Epithelial cell of esophagus (primary cell): ENCODE measurements around a stretch of chr5.

- RRBS: 49% methylated on average over 5 of the region's 19 CpGs
Measured at GRCh38 chr5:71850718-71851328, 131.7 kb downstream of the CARTPT start.

DNA sequence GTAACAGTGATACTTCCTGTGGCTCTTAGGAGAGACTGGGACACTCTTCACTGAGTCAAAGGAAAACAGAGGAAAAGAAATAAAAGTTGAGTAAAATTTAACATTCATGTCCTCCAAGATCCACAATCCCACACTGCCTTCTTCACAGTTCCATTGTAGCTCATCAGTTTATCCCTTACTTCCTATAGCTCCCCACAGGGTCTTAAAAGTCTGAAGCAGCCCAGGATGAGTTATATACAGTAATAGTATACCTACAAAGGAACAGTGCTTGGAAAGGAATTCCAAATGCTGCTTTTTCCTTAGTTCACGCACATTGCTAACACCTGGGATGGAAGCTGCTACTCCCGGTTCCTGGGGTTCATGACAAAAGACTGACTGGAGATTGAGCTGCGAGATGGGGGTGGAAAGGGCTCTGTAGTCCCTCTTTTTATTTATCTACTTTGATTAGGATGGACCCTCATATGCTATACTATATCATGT is 81.4 kb downstream of the MRPS27 start:
- RRBS: no CpG with 5 or more reads among the region's 3 CpGs

DNA sequence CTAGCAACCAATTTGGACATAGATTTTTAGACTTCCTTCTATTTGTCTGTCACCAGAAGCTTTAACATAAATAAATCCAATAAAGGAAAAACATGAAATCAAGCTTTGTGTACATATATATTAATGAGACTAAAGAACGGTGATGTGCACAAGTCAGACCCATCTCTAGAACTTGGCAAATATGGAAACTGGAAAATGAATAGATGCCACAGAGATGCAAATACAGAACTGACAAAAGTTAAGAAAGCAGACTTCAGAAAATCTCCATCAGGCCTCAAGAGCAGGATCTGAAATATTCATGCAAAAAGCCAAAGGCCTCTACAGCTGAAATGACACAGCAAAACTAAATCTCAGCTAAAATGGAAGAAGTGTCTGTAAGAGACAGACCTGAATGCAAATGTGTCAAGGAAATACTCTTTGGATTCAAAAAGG is 14.9 kb downstream of the MRPS27 start:
- RRBS: no CpG with 5 or more reads among the region's 1 CpG

- RRBS: no CpG with 5 or more reads among the region's 8 CpGs
Measured at GRCh38 chr5:72504850-72505437, 2.3 kb downstream of the ZNF366 start.

DNA sequence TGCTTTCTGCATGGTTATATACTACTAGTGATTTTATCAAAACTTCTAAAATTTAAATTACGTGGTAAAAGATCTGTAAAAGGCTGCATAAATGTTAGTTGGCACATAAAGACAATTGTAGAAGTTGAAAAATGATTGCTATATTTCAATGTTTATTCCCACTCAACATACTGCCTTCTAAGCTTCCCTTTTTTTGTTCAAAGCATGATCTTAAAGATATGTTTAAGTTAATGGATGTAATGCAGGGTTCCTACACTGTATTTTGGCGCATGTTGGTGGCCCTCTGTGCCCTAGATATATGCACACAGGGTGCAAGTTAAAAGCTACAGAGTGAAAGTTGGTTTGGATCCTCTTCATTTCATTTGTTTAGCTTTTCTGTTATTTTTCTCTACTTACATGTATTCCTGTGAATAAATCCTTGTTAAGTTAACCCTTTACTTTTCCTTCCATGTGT is 45.9 kb upstream of the FCHO2 start:
- RRBS: no CpG with 5 or more reads among the region's 2 CpGs

DNA sequence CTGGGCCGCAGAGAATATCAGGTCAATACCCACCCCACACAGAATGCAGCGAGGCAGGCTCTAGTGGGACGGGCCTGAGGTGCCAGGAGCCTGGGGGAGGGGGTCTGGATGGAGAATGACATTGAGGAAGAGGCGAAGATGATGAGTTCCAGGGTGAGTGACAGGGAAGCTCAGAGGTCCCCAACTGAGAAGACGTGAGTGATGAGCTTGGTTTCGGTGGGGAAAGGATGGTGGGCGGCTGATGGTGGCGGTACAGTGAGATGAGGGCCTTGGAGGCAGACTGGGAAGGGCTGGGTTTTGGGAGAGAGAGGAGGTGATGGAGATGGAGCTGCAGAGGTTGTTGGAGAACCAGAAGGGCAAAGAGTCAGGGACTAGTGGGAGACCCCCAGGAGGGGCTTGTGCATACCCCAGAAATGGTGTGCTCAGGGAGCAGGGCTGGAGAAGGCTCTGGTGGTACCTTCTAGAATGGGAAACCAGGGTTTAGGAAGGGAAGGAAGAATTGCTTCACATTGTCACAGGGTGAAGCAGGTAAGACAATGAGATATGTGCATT is 9.6 kb downstream of the TMEM171 start:
- RRBS: no CpG with 5 or more reads among the region's 8 CpGs

DNA sequence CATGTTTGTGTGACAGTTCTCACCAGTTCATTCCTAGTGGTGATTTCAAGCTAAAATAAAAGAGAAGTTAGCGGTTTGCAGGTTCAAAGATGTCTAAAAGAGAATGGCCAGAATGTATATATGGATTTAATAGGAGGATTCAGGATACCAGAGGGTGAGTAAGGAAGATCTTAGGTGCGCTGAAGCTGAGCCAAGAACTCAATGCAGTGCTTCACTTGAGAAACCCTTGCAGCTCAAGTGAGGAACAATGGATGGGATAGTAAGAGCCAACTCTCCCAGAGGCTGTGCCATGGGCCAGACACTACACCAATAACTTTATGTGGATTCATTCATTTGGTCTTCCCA is 73.7 kb downstream of the TMEM174 start:
- RRBS: no CpG with 5 or more reads among the region's 2 CpGs

- RRBS: 0% methylated on average over 6 of the region's 22 CpGs
Measured at GRCh38 chr5:73303221-73303495, 130.2 kb downstream of the TMEM174 start.

- RRBS: no CpG with 5 or more reads among the region's 1 CpG
Measured at GRCh38 chr5:73496815-73497418, 1.3 kb upstream of the BTF3 start.

DNA sequence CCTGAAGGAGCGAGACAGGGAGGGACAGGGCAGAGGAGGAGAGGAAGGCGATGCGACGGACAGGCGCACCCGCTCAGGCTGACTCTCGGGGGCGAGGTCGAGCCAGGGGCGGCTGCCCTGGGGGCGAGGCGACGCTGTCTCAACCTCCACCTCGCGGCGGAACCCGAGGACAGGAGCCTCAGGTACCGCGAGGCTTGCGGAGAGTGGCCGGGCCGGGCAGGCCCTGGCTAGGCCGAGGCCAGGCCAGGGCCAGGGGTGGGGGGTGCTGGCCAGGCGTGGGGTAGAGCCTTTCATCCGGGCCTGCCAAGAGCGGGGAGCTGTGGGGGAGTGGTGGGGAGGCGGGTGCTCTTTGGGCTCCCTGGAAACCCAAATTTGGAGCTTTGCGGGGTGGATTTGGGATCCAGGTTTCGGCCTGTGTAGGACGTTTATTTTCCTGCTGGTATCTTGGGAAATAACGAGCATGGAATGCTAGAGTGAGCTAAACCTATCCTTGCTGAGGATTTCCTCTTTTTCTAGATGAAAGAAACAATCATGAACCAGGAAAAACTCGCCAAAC is 454 bp downstream of the BTF3 start:
- RRBS: 3% methylated on average over 4 of the region's 32 CpGs

DNA sequence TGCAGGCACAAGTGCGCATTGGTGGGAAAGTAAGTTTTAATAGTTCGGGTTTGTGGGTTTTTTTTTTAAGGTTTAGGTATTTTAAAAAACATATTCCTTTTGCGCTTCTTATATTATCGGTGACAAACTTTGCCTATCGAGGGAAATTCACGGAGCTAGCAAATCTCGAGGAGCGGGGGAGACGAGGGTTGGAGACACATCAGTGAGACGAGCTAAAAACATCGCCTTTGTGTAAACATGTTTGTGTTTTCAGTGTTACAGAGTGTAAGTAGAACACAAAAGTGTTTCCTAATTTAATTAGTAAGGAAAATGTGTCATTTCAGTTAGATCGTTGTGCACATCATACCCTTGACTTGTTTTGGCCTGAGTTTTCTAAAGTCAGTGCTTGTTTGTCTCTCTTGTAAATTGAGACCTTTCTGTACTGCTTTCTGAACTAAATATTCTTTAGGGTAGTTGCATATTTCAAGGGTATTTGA is 970 bp downstream of the BTF3 start:
- RRBS: no CpG with 5 or more reads among the region's 12 CpGs

DNA sequence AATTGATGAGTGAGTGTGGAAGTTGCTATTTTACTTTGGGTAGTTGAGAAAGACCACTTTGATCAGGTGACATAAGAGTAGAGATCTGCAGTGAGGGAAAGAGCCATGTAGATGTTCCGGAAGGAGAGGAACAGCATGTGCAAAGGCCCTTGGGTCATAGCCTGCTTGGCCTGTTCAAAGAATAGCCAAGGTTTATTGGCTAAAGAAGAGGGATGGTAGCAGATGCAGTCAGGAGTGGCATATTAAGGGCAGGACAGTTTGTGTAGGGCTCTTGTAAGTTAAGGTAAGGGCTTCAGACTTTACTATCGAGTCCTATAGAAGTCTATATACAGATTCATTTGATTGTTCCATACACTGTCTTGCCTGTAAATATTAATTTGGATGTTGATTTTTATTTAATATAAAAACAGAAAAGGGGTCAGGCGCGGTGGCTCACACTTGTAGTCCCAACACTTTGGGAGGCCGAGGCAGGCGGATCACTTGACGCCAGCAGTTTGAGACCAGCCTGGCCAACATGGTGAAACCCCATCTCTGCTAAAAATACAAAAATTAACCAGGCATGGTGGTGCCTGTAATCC is 3.3 kb downstream of the BTF3 start:
- RRBS: no CpG with 5 or more reads among the region's 7 CpGs

DNA sequence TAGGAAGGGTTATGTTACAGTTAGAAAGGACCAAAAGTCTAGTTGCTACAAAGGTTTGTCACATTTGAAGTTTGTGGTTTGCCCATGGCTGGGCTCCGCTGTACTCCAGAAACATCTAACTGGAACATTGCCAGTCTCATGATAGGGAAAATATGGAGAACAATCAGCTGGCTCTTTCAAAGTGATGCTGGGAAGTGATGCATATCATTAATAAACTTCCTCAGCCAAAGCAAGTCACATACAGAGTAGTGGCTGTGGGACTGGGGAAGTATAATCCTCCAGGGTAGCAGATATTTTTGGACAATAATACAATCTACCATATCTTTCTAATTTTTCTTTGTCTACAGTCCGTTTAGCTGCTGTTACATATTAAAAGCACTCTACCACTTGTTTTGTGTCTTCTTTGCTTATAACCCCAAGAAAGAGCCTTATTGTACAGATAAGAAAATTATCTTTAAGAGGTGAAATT is 8.9 kb downstream of the BTF3 start:
- RRBS: no CpG with 5 or more reads among the region's 2 CpGs

- RRBS: no CpG with 5 or more reads among the region's 3 CpGs
Measured at GRCh38 chr5:73513963-73514308, 15.7 kb downstream of the BTF3 start.

GRCh38 chr5:73515242-73515635 is 17.0 kb downstream of the BTF3 start:
- RRBS: no CpG with 5 or more reads among the region's 4 CpGs

GRCh38 chr5:73886375-73887027 is 260.5 kb downstream of the ARHGEF28 start:
- RRBS: no CpG with 5 or more reads among the region's 2 CpGs

DNA sequence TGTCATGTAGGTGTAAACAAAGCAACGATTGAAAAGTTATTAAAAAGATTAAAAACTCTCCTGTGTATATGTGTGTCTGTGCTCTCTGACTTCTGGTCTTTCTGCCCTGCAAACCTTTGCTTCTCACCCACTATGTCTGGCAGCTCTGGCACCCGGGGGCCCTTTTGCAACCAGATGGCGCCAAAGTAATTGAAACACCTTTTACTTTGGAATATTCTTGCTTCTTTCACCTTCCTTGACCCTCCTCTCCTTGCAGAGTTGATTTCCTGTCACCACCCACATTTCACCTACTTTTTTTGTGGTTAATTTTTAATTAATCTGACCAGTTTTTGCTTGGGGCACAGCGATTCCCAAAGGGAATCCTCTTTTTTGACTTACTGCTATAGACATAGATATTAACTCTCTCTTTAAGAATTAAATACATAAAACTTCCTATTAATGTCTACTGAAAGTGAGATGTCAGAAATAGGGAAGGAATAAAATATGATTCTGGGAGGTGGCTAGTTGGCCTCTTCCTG is 275.5 kb downstream of the ARHGEF28 start:
- RRBS: no CpG with 5 or more reads among the region's 4 CpGs

GRCh38 chr5:74630374-74630967 is 10.1 kb downstream of the ENC1 start:
- RRBS: no CpG with 5 or more reads among the region's 7 CpGs

DNA sequence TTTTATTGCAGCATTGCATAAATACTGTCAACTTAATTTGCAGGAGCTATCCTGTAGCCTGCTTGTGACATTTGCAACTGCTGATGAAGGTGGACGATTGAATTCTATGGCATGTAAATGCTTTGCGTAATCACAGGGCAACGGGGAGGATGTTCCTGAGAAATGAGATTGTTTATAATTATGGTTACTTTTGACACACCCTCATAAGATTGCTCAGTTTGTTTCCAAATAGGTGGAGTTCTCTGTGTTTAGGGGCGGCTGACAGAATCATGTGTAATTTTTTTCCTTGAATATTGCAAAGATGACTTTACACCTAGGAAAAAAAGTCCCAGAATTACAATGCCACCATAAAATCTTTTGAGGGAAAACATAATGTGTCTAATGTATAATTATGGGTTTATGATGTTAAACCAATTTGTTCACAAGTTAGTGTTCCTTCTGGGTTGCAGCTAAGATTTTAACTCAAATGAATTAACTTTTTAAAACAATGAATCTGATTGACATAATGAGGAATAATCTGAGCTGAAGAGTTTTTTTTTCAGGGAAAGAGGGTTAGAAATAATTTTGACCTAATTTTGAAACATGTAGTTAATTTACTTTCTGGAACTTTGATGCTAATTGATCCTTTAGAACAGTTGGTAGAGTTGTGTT is 2.7 kb downstream of the HMGCR start:
- RRBS: no CpG with 5 or more reads among the region's 4 CpGs